ENCODE results near the genes ZNG1E and MAMDC2.

DNA sequence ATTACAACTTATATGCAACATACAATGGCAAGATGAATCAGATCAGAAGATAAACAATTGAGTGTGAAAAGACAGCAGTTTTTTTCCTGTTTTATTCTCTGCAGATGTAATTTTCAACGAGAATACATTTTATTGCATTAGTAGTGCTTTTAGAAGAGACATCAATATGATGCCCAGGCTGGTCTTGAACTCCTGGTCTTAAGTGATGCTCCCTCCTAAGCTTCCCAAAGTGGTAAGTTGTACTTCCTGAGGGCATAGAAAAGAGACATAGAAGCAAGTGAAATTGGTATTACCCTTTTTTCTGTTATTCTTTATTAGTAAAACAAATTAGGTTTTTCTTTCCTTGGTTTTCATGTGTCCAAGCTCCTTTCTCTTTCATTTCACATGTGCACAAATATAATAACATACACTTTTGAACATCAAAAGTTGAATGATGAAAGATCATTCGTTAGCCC, 1759.3 kb downstream of the SPATA31A7 start:
- RRBS, 2 experiments, result no CpG with 5 or more reads among the region's 2 CpGs
CAGE:
- cytosol, long polyA minus RNA, result no peak
- cytosol, long polyA plus RNA, result no peak
- long polyA plus RNA, result no peak
- nucleus, long polyA minus RNA, result no peak
- nucleus, long polyA plus RNA, result no peak

DNA sequence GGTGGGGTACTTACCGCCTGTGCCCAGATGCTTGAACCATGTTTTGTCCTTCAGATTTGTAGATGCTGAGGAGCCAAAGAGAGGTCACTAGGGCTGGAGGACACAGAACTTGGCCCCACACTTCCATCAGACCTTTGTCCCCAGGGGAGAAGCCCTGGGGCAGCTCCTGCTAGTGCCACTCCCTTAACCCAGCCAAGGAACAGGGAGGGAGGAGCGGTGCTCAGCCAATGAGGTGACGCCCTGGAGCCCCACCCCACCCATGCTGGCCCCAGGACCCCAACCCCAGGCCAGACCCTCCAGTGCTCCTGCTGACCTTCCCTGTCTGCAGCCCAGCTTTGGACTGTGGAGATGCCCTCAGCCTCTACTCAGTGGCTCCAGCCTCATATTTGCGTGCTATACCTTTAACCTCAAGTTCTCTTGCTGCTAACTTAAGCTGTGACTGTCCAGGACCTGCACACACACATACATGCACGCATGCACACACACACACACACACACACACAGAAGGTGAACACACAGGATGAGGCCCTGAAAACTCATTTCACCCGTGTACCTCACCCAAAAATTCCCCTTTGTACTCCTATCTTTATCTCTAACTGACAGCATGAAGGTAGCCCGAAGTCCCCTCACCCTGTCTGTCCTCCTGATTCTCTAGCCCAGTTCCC, 1951.8 kb downstream of the FOXD4L5 start:
- RRBS, 2 experiments, result no CpG with 5 or more reads among the region's 7 CpGs
CAGE:
- cytosol, long polyA minus RNA, result no peak
- cytosol, long polyA plus RNA, result no peak
- long polyA plus RNA, result no peak
- nucleus, long polyA minus RNA, result no peak
- nucleus, long polyA plus RNA, result no peak

DNA sequence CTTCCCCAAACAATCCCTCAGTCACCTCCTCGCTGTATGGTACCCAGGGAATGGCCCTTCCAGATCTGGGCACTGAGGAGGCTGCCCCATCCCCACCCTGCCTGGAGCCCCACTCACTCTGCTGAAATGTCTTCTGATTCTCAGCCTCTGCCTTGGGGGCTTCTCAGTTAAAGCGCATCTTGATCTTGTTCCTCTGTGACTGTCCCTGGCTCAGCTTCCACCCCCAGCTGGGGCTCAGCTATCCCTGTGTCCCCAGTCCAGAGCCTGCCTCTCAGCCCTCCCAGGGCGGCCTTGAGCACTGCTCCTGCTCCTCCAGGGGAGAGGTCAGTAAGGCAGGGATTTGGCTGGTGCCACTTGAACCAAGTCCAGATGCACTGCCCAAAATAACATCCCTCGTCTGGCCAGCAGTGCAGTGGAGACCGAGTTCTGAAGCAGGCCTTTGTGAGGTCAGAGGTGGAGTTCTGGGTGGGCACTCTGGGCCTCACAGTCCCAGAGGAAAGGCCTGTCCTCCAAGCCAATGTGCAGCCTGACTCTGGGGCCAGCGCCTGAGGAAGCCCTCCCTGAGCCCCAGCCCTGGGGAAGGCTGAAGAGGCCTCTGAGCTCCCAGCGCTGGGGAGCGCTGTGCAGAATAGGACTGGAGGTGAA, 1950.8 kb downstream of the FOXD4L5 start:
- RRBS, 2 experiments, result no CpG with 5 or more reads among the region's 8 CpGs
CAGE:
- cytosol, long polyA minus RNA, result no peak
- cytosol, long polyA plus RNA, result no peak
- long polyA plus RNA, result no peak
- nucleus, long polyA minus RNA, result no peak
- nucleus, long polyA plus RNA, result no peak

GRCh38 chr9:65382591-65383366, 97.8 kb upstream of the FOXD4L5 start:
- RRBS, 2 experiments, result no CpG with 5 or more reads among the region's 44 CpGs
CAGE:
- cytosol, long polyA minus RNA, result no peak
- cytosol, long polyA plus RNA, result no peak
- long polyA plus RNA, result no peak
- nucleus, long polyA minus RNA, result no peak
- nucleus, long polyA plus RNA, result no peak

DNA sequence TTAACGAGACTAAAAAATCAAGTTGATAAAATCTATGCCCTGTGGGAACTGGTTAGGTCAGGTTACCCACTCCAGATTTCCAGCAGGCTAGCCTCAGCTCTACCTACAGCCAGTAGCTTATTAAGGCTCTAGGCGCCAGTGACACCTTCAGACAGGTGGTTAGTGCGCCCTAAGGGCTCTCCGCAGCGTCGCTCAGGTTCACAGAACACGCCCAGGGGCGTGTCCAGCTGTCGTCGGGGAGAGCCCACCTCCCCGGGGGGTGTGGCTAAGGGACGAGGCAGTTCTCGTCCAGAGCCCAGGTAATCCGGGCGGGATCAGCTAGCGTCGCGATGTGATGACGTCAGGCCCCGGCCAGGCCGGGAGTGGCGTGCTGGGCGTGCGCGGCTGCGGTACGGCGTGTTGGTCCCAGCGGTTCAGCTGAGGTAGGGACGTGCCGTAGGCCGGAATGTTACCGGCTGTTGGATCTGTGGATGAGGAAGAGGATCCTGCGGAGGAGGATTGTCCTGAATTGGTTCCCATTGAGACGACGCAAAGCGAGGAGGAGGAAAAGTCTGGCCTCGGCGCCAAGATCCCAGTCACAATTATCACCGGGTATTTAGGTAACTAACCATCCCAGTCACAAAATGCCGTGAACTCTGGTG, at the start of gene ZNG1E:
ZNG1E (plus strand) TSS at position 397 of the 641 bp plus-strand sequence.
- RRBS, 2 experiments, result no CpG with 5 or more reads among the region's 41 CpGs
CAGE:
- cytosol, long polyA minus RNA, result start-site peak on the plus strand centred at position 418 of the sequence, 7 bp wide, 47 reads
- cytosol, long polyA plus RNA, result start-site peak on the plus strand centred at position 417 of the sequence, 21 bp wide, 163 and 280 reads in 2 replicates
- long polyA plus RNA, result no peak
- nucleus, long polyA minus RNA, result no peak
- nucleus, long polyA plus RNA, result start-site peak on the plus strand centred at position 419 of the sequence, 17 bp wide, 496 and 958 reads in 2 replicates

GRCh38 chr9:68454508-68454930, 86.2 kb downstream of the TMEM252 start:
- RRBS, 2 experiments, result no CpG with 5 or more reads among the region's 10 CpGs
CAGE:
- cytosol, long polyA minus RNA, result no peak
- cytosol, long polyA plus RNA, result no peak
- long polyA plus RNA, result no peak
- nucleus, long polyA minus RNA, result no peak
- nucleus, long polyA plus RNA, result no peak

DNA sequence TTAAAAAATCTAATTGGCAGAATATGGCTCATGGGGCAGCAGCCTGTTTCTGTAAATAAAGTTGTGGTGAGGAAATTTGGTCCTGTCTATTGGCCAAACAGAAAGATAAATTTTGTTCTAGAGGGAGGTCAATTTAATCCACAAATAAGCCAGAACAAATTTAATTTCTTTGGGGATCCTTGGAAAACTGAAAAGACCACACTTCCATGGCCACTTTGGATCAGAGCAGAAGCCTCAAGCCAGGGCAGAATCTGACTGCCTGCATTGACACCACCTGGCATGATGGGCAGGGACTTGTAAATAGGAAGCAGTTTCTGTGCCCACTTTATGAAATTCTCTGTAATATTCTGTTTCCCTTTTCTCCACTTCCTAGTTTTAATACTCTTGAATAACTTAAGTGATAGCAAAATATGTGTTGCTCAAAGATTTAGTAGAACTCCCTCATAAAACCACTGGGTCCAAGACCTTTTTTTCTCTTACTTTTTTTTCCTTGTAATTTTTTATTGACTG, 6.7 kb upstream of the TMEM252 start:
CAGE:
- cytosol, long polyA minus RNA, result no peak
- cytosol, long polyA plus RNA, result no peak
- long polyA plus RNA, result no peak
- nucleus, long polyA minus RNA, result no peak
- nucleus, long polyA plus RNA, result no peak

DNA sequence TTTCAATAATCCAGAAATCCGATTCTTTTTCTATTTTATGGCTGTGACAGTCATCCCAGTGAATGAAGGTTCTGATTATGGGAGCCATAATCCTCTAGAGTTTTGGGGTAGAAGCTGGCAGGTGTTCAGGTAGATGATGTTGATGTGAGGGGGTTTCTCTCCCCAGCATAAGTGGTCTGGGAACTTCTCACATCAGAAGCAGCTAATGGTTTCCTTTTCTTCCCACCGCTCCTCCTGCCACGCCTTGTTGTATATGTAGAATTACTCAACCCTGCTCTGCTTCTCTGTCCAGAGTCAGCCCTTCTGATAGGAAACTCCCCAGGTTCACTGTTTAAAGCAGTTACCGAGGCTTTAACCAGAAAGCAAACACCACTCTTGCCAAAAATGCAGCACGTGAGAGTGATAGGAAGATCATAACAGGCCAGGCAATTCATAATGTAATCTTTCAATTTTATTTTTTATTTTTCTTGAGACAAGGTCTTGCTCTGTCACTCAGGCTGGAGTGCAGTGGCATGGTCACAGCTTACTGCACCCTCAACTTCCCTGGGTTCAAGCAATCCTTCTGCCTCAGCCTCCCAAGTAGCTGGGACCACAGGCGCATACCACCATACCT, 10.5 kb upstream of the TMEM252 start:
- RRBS, 2 experiments, result no CpG with 5 or more reads among the region's 6 CpGs
CAGE:
- cytosol, long polyA minus RNA, result no peak
- cytosol, long polyA plus RNA, result no peak
- long polyA plus RNA, result no peak
- nucleus, long polyA minus RNA, result no peak
- nucleus, long polyA plus RNA, result no peak

DNA sequence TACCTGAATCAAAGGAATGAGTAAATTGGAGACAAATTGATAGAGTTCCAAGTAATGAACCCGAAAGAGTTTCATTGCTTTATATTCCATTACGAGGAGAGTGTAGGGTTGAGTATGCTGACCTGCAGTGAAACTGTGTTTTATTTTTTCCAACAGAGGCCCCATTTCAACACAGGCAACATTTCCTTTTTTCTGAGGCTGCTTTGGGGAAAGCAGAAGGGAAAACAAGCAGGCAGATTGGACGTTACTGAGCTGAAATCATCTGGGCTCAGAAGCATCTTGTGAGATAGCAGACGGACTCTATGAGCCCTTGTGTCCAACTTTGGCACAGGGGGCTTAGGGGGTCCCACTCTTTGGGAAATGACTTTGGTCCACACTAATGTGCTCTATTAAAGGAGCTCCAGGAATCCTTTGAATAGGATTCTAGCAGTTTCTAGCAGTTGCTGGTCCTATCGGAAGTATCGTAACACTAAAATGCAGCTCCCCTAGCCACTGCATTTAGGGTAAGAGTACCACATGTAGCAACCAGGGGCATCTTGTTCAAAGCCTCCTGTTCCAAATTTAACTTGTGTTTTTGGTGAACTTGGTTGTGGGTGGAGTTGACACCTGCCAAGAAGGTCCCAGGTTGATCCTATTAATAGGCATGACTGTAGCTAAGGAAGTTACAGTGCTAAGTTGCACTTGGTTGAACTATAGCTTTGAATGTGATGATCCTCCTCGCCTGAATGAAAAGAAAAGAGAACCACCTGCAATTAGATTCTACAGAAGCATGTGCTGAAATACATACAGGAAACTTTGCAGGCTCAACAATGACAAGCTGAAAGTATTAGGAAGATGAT, 64.8 kb upstream of the PIP5K1B start:
- RRBS, 2 experiments, result no CpG with 5 or more reads among the region's 7 CpGs
CAGE:
- cytosol, long polyA minus RNA, result no peak
- cytosol, long polyA plus RNA, result no peak
- long polyA plus RNA, result no peak
- nucleus, long polyA minus RNA, result no peak
- nucleus, long polyA plus RNA, result no peak

GRCh38 chr9:68705327-68706067, 457 bp downstream of the PIP5K1B start:
- RRBS, 2 experiments, result 4 to 15% methylated on average over 25 of the region's 82 CpGs
CAGE:
- cytosol, long polyA minus RNA, result start-site peak on the plus strand at chr9:68705649-68705697, 129 reads
- cytosol, long polyA plus RNA, result start-site peak on the plus strand at chr9:68705646-68705711, 236 and 278 reads in 2 replicates
- long polyA plus RNA, result start-site peak on the plus strand at chr9:68705648-68705708, 269 and 248 reads in 2 replicates
- nucleus, long polyA minus RNA, result no peak
- nucleus, long polyA plus RNA, result start-site peak on the plus strand at chr9:68705648-68705712, 374 and 576 reads in 2 replicates

DNA sequence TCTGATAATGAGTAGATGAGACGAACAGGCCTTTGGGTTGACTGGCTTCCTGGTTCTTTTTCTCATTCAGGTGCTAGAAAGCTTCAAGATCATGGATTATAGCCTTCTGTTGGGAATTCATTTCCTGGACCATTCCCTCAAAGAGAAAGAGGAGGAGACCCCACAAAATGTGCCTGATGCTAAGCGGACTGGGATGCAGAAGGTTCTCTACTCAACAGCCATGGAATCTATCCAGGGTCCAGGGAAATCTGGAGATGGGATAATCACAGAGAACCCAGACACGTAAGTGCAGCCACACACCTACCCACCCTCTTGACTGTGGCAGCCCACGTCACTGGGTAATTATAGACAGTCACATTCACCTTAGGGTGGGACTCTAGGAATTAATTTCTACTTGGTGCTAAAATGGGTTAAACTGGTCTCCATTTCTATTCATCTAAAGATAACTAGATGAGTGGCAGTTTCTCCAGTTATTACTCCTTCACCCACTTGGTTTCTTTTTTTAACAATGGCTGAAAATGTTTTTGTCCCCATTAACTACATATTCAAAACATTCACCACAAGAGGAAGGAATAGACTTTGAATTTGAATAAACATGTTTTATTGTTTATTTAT, 96.3 kb downstream of the PRKACG start:
- RRBS, 2 experiments, result no CpG with 5 or more reads among the region's 4 CpGs
CAGE:
- cytosol, long polyA minus RNA, result no peak
- cytosol, long polyA plus RNA, result no peak
- long polyA plus RNA, result no peak
- nucleus, long polyA minus RNA, result no peak
- nucleus, long polyA plus RNA, result no peak

DNA sequence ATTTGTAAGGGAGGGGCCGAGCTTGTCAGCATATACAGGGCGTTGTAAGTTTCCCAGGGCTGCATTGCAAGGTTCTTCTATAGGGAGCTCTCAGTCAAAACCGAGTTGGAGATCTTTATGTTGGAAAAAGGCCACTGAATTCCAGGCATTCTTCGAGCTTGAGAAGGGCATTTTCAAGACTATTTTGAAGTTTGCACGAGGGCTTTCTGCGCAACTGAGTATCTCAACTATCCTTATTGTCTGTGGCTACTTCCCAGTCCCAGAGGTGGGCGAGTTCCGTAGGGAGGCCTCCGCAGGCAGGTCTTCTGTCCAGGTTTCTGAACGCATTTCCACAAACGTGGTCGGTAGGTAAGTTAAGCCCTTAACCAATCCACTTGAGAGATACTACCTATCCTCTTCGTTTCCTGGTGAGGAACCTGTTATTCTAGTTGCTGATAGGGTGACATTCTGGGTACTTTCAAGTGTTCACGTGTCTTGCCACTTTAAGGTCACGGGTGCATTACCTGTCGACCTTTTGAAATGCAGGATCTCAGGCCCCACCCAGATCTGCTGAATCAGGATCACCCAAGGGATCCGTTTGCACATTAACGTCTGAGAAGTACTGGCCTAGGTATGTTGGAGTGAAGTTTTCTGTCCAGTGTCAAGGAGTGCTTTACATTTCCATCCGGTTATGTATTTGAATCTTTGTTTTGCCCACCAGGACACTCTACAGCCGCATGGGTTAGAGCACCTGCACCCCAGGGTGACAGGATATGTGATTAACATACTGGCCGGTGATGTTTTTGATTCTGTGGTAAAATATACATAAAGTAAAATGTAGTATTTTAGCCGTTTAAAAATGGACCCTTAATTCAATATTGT, 51.3 kb upstream of the TJP2 start:
- RRBS, 2 experiments, result no CpG with 5 or more reads among the region's 22 CpGs
CAGE:
- cytosol, long polyA minus RNA, result start-site peak on the plus strand centred at position 498 of the sequence, 37 bp wide, 63 reads
- cytosol, long polyA plus RNA, result no peak
- long polyA plus RNA, result no peak
- nucleus, long polyA minus RNA, result no peak
- nucleus, long polyA plus RNA, result no peak

DNA sequence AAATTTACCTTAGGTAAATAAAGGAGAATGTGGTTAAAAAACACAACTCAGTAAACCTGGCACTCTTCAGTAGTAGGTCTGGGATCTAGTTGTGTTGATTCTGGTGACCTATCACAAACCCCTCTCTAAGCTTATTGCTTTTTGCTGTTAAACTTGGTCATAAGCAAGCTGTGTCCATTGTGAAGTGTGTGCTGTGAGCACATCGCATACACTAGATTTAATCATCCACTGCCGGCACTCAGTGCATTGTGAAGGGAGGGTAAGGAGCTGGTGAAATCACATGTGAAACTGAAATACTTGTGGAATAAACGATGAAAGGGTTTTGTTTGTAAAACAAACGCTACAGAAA, 24.4 kb downstream of the TJP2 start:
- RRBS, 2 experiments, result no CpG with 5 or more reads among the region's 4 CpGs
CAGE:
- cytosol, long polyA minus RNA, result no peak
- cytosol, long polyA plus RNA, result no peak
- long polyA plus RNA, result no peak
- nucleus, long polyA minus RNA, result no peak
- nucleus, long polyA plus RNA, result no peak

DNA sequence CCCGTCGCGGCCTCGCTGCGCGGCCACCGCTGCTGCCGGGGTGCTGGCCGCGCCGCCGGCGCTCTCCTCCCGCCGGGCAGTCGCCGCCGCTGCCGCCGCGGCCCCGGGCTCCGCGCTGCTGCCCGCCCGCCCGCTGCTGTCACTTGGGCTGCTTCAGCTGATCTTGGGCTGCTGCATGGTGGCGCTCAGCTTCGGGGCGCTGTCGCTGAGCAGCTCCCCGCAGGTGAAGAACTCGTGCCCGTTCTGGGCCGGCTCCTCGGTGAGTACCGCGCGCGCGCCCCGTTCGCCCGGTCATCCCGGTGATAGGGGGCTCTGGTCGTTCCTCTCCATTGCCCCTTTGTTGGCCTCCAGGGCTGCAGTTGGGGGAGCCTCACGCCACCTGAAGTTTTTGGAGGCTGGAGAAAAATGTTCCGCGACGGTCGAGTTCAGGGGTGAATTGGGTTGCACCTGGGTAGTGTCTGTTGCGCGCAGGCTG, 487 bp downstream of the ENTREP1 start:
- RRBS, 2 experiments, result 3 to 5% methylated on average over 18 of the region's 53 CpGs
CAGE:
- cytosol, long polyA minus RNA, result no peak
- cytosol, long polyA plus RNA, result no peak
- long polyA plus RNA, result no peak
- nucleus, long polyA minus RNA, result no peak
- nucleus, long polyA plus RNA, result no peak

DNA sequence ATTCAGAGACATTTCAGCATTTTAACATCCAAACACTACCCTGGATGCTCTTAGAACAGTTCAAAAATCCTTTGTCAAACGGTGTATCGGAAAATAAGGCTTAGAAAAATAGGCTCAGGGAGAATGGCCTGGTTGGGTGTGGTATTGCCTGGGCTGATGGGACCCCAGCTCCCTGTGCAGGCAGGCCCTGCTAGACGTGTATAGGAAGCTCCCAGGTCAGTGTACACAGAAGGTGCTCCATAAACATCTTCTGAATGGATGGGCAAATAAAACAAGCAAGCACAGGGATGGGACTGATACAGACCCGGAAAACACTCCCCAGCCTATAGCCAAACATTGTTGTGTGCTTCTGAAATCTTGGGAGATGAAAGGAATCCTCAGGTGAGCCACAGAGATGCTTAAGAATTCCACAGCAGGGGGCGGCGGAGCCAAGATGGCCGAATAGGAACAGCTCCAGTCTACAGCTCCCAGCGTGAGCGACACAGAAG, 151.7 kb downstream of the ENTREP1 start:
- RRBS, 2 experiments, result no CpG with 5 or more reads among the region's 9 CpGs
CAGE:
- cytosol, long polyA minus RNA, result no peak
- cytosol, long polyA plus RNA, result no peak
- long polyA plus RNA, result no peak
- nucleus, long polyA minus RNA, result no peak
- nucleus, long polyA plus RNA, result no peak

DNA sequence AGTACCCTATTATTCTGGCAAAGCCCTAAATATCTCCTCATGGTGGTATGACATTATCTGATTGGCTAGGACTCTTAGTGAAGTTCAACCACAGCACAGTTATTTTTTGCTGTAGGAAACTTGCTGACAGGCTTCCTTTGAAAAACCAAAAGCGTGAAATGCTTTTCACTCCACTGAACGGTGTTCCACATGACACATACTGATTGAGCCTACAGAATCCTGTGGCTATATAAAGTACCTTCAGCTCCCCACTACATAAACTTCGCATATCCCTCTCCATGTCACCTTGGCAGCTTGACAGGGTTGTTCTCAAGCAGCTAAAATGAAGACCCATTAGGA, 91.7 kb downstream of the APBA1 start:
- RRBS, 2 experiments, result no CpG with 5 or more reads among the region's 3 CpGs
CAGE:
- cytosol, long polyA minus RNA, result no peak
- cytosol, long polyA plus RNA, result no peak
- long polyA plus RNA, result no peak
- nucleus, long polyA minus RNA, result no peak
- nucleus, long polyA plus RNA, result no peak

- RRBS, 2 experiments, result no CpG with 5 or more reads among the region's 4 CpGs
CAGE:
- cytosol, long polyA minus RNA, result no peak
- cytosol, long polyA plus RNA, result no peak
- long polyA plus RNA, result no peak
- nucleus, long polyA minus RNA, result no peak
- nucleus, long polyA plus RNA, result no peak
Measured at GRCh38 chr9:69632554-69633136, 39.5 kb downstream of the APBA1 start.

- RRBS, 2 experiments, result no CpG with 5 or more reads among the region's 14 CpGs
CAGE:
- cytosol, long polyA minus RNA, result no peak
- cytosol, long polyA plus RNA, result no peak
- long polyA plus RNA, result no peak
- nucleus, long polyA minus RNA, result no peak
- nucleus, long polyA plus RNA, result no peak
Measured at GRCh38 chr9:69763357-69764242, 3.8 kb upstream of the PTAR1 start.

DNA sequence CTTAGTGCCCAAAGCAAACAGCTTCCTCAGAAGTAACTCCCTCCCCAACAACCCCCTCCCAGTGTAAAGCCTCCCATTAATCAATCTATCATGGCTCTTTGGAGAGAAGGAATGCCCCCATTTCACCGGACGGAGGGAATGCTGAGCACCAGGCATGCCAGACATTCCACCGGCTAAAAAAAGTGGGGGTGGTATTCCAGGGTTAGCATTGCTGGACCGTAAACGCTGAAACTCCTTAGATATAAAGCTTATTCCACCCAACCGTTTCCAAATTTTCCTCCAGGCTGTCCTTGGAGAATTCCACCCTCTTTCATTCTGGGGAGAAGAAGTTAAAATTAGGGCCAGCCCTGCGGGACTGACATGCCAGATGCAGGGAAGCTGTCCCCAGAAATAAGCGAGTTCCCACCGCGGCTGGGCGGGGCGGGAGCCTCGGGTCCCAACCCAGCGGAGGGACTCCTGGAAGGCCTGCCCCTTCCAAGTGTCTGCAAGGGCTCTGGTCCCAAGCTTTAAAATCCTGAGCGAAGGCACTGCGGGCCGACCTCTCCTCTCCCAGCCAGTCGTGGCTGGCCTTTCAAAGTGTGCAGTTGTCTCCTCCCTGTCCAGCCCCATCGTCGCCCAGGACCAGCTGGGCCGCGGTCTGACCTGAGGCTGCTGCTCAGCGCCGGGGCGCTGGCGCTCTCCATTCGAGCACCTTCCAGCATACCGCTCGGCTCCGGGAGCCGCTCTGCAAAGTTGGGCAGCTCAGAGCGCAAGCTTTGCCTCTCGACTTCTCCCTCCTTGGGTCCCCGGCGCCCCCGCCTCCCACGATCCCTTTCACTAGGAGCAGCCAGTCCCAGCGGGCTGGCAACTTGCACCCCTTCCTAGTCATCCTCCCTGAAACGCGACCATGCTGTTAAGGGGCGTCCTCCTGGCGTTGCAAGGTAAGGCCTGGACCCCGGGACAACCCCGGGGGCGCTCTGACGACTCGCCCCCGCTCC, at the start of gene MAMDC2:
MAMDC2 (plus strand) TSS at position 537 of the 977 bp plus-strand sequence.
- RRBS, 2 experiments, result 9 to 10% methylated on average over 16 of the region's 48 CpGs
CAGE:
- cytosol, long polyA minus RNA, result no peak
- cytosol, long polyA plus RNA, result no peak
- long polyA plus RNA, result no peak
- nucleus, long polyA minus RNA, result no peak
- nucleus, long polyA plus RNA, result no peak

DNA sequence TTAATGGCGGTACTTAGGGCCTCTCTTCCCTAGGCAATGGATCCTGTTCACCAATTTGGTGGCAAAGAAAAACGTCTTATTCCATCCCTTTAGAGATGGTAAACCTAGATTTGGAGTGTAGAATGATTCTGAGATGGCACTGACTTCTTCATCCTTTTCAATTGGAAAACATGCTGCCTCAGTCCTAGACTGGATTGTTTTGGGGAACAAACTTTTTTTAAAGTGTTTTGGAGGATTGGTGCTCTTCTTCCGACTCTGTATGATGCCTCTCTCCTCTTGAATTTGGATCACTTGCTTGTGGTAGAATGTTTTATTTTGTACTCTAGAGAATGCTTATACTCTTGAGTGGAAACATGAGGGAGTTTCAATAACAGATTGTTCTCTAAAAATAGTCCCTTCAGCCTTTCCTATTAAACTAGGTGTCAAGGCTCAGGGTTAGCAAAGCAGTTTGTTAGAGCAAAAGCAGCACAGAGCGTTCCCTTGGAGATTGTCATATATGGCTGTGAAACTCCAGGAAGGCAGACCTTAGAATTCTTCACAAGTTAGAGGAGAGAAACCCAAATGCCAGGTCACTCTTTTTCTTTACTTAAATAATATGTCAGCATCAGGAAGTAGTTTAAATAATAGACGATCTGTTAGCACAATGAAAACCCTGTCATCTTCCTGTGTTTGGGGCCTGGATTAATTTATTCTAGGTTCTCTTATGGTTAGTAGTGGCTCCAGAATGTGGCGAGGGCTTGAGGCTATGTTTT, 33.0 kb downstream of the MAMDC2 start:
- RRBS, 2 experiments, result no CpG with 5 or more reads among the region's 6 CpGs
CAGE:
- cytosol, long polyA minus RNA, result no peak
- cytosol, long polyA plus RNA, result no peak
- long polyA plus RNA, result no peak
- nucleus, long polyA minus RNA, result no peak
- nucleus, long polyA plus RNA, result no peak

Data from HepG2 (cell line).